ENCODE results near the gene ABCA1.

DNA sequence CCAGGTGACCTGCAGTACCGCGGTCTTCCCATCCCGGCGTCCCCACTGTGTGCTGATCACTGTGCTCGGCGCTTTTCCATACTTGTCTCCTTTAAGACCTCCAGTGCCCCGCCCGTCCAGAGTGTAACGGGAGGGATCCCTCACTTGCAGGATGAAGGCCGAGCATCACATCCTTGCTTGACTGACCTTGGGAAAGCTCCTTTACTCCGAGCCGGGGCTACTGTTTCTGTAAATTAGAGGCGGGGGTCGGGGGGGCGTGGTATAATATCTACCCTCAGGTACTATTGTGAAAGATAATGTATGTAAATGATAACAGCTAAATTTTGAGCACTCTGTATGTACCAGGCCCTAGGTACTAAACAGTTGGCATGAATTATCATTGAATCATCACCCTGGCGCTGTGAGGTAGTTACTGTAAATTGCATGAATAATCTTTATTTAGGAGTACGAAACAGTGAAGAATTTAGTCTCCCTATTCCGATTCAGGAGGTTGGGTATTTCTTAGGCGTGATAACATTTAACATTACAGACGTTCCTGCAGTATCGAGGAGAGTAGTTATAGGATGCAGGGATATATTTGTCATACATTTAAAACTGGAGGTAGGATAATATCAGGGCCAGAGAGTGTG is 871 bp downstream of the MSANTD3 start:
- RRBS, 2 experiments = 1 to 2% methylated on average over 3 of the region's 21 CpGs

DNA sequence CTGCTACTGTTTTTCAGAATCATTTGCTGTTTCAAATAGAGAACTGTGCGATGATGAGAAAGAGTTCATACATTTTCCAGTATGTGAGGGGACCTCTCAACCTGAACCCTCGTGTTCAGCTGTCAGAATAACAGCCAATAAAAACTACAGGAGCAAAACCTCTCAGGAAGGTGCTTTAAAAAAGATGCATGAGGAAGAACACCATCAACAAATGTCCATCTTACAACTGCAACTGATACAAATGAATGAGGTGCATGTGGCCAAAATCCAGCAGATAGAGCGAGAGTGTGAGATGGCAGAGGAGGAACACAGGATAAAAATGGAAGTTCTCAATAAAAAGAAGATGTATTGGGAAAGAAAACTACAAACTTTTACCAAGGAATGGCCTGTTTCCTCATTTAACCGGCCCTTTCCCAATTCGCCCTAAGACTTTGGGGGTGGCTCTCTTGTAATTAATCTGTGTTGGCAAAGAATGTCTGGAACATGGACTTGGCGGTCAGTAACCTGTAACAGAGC is 22.4 kb upstream of the TMEFF1 start:
- RRBS, 2 experiments = no CpG with 5 or more reads among the region's 6 CpGs

- RRBS, 2 experiments = no CpG with 5 or more reads among the region's 10 CpGs
Measured at GRCh38 chr9:100669763-100670461, 92.0 kb downstream of the CAVIN4 start.

DNA sequence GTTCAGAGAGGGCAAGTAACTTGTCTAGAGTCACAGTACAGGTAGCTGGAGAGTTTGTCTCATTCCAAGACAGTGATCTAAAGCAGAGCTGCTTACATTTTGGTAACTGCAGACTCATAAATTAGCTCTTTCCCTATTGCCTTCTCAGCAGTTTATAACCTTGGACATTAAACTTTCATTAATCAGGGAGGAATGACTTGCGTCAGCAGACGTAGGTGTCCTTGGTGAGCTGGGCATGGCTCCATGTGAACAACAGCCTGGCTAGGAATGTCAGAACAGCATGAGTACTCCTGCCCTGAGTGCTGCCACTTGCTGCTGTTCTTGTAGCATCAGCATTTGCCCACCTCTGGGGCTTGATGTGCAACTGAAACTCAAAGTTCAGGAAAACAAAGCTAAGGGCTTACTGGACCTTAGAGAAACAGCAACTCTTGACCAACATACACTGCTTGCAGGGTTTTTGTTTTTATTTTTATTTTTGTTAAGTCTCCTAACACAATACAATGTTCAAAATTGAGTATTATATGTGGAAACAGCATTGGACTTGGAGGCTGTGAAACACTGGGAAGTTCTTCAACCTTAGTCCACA is 2.3 kb upstream of the ALDOB start:
- RRBS, 2 experiments = no CpG with 5 or more reads among the region's 2 CpGs

GRCh38 chr9:104748628-104749177 is 1.2 kb downstream of the NIPSNAP3A start:
- RRBS, 2 experiments = no CpG with 5 or more reads among the region's 7 CpGs

DNA sequence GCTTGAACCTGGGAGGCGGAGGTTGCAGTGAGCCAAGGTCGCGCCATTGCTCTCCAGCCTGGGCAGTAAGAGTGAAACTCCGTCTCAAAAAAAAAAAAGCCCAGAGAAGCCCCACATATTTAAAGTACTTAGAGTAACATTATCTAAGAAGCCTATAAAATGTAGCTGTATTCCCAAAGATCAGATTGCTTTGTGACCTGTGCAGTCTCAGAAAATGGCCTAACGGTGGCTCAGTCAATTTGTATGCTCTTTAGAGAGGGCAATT is 26.0 kb downstream of the NIPSNAP3B start:
- RRBS, 2 experiments = no CpG with 5 or more reads among the region's 5 CpGs

DNA sequence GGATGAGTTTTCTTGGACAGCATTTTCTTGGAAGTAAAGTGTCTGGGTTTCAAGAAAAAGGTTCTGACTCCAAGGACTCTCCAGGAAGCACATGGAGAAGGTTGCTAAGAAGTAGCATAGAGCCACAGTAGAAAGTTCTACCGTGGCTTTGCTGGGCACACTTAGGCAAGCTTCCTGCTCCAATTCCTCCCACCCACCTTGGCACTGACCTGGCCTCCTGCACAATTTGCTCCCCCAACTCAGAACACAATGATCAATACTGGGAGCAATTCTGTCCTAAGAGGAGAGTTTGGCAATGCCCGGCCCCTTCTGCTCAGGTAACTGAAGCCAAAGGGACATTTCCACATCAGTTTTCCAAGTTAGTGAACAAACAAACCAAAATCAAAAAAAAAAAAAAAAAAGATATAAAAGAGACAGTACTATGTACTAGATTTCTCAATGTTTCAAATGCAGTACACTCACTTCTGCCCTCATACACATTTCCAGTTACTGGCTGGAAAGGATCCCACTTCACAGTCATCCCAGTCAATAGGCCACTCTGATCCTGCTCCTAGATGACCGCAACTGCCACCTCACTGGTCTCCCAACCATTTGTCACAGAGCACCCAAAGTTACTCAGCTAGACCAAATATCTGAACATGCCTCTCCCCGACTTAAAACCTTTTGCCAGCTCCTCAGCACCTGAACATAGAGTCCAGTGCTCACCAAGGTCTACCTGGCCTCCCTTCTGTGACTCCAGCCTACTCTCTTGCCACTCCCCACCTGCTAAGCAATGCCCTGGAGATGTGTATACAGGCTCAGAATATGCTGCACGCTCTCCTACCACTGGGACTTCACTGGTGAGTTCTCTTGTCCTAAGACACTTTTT is 21.4 kb downstream of the ABCA1 start:
- RRBS, 2 experiments = no CpG with 5 or more reads among the region's 5 CpGs

- RRBS, 2 experiments = no CpG with 5 or more reads among the region's 7 CpGs
Measured at GRCh38 chr9:104915097-104915579, 12.8 kb downstream of the ABCA1 start.

DNA sequence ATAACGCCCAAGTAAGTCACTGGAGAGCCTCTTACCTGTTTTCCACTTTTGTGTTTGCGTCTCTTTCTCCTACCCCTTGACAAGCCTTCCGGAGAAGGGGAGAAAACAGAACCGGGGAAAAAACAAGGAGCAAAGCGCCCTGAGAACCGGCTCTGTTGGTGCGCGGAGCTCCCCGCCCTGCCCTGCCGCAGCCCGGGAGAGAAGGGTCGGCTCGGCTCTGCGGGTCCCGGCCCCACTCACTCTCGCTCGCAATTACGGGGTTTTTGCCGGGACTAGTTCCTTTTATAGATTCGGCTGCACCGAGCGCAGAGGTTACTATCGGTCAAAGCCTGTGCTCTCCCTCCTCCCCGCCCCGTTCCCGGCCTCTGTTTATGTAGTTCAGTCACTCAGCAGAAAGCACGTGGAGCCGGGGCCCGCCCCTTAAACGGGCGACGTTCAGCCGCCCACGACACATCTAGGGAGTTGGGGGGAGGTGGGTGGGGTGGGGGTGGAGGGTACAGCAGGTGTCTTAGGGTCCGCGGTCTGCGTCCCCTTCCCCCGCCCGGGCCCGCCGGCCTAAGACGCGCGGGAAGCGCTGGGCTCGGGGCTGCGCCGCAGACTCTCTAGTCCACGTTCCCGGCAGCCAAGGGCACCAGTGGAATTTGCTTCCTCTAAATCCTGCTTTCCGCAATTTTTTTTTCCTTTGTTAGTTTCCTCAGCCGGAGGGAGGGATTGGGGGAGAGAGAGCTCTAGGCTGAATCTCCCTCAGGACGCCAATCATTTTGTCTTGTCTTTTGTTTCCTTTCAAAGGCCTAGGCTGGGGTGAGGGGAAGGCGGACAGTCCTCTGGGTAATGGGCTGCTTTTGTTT is at the start of gene ABCA1:
TSS of gene ABCA1 (minus strand) at position 256 of the 848 bp plus-strand sequence.
- RRBS, 2 experiments = 8% methylated on average over 18 to 24 of the region's 54 CpGs

GRCh38 chr9:105006963-105007710 is 79.2 kb upstream of the ABCA1 start:
- RRBS, 2 experiments = no CpG with 5 or more reads among the region's 3 CpGs

- RRBS, 2 experiments = no CpG with 5 or more reads among the region's 1 CpG
Measured at GRCh38 chr9:105141527-105142010, 102.9 kb upstream of the SLC44A1 start.

GRCh38 chr9:105245626-105245835 is 1.1 kb downstream of the SLC44A1 start:
- RRBS, 2 experiments = no CpG with 5 or more reads among the region's 8 CpGs

GRCh38 chr9:105621031-105621416 is 41.2 kb upstream of the TAL2 start:
- RRBS, 2 experiments = no CpG with 5 or more reads among the region's 2 CpGs

- RRBS, 2 experiments = no CpG with 5 or more reads among the region's 4 CpGs
Measured at GRCh38 chr9:107269623-107270118, 13.4 kb upstream of the RAD23B start.

DNA sequence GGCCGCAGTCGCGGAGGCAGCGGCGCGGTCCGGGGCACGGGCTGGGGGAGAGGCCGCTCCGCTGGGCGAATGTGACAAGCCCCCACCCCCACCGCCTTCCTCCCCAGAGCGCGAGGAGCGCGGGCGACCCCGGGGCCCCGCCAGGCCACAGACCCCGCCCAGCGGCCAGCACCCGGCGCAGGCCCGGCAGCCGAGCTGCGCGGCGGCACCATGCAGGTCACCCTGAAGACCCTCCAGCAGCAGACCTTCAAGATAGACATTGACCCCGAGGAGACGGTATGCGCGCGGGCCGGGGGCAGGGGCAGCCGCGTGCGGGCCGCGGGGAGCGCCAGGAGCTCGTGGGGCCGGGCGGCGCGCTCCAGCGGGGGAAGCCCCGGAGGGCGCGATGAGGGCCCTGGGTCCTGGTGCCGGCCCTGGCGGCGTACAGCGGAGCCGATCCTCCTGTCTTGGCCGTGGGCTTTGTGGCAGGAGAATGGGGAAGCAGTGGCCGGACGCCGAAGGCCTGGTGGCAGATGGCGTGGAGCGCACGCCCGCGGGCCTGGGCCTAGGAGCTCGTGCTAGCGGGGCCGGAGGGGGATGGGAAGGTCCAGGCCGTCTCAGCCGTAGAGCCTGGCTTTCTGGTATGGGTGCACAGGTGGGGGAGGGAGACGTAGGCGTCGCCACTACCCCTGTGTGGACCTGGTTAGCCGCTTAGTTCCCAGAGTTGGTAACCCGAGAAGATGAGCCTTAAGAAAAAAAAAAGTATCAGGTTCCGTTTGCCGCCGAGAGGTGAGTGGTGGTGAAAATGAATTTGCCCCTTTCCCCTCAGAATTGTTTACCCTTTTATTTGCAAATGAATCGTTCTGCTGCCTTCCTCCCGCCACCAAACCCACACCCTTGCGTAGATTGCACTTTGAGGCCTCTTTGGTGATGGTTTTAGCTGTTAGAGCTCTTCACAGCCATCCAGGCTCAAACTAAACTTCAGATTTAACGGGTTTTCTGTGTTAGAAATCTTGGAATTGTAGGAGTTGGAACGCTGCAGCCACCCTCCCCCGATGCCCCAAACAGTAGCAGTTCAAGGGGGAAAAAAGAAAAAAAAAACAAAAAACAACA is 687 bp downstream of the RAD23B start:
- RRBS, 2 experiments = 1 to 2% methylated on average over 41 to 46 of the region's 82 CpGs

GRCh38 chr9:107285803-107286530 is 2.9 kb downstream of the RAD23B start:
- RRBS, 2 experiments = no CpG with 5 or more reads among the region's 6 CpGs

DNA sequence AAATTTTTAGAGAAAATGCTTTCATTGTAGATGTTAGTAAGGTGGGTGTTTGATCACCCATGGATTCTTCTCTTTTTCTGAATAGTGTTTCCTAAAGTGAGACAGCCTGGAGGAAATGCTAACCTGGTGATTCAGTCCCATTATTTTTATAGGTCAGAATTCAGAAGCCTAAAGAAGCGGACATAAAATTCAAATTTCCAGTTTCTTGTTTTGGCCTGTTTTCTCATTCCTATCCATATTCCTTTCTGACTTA is 17.6 kb downstream of the RAD23B start:
- RRBS, 2 experiments = no CpG with 5 or more reads among the region's 1 CpG

Measured in bronchial epithelial cell (primary cell).